K562 (cell line): ENCODE results near the gene SH3YL1.

DNA sequence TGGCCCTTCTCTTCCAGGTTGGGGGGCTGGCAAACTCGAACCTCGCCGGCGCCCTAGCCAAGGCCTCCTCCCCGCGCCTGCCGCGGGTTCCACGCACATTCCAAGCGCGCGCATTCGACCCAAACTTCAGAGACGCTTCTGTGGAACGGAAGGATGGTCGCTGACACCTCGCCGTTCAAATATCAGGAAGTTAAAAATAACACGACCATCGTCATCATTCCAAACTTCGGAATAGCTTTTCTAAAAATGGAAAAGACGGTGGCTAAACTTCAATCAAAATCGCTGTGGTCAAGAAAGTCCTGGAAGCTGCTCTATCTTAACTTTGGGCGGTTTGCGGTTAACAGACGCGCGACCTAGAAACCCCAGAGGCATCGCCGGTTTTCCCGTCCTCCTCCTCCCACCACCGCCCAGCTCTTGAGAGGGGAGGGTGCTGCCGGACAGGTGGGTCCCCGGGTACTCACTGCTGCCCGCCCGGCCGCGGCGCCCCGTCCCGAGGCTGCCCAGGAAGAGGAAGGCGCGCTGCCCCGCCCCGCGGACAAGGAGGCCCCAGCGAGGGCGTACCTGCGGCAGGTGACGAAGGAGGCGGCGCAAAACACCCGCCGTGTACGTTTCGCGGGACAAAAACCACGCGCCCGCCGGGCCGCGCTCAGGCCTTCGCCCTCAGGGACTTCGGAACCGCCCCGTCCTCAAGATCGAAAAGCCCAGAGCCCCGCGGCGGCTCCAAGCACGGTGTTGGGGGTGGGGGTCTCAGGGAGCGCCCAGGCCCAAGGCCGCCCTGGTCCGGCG lies at the start of gene SH3YL1:
Gene SH3YL1 (minus strand): TSS at position 510 of the 786 bp plus-strand sequence.
- RAMPAGE, long total RNA = no peak
- RRBS = 88% methylated on average over 7 of the region's 76 CpGs
PRO-cap:
- standard = no peak
- CoPRO, capped RNA only, 2 experiments = no peak in any of the 2 experiments
- CoPRO, capped and uncapped RNA, 2 experiments = no peak in any of the 2 experiments
- CoPRO, uncapped RNA only, 2 experiments = no peak in any of the 2 experiments
CAGE:
- cytosol, long polyA plus RNA = no peak
- long polyA plus RNA = no peak
- nucleolus, long total RNA = no peak
- nucleus, long polyA plus RNA = no peak

GRCh38 chr2:355918-356901 lies 68.3 kb upstream of the ALKAL2 start:
- RAMPAGE, long total RNA = no peak
- RRBS = no CpG with 5 or more reads among the region's 28 CpGs
PRO-cap:
- standard = no peak
- CoPRO, capped RNA only, 2 experiments = no peak in any of the 2 experiments
- CoPRO, capped and uncapped RNA, 2 experiments = no peak in any of the 2 experiments
- CoPRO, uncapped RNA only, 2 experiments = no peak in any of the 2 experiments
CAGE:
- cytosol, long polyA plus RNA = no peak
- long polyA plus RNA = no peak
- nucleolus, long total RNA = no peak
- nucleus, long polyA plus RNA = no peak

DNA sequence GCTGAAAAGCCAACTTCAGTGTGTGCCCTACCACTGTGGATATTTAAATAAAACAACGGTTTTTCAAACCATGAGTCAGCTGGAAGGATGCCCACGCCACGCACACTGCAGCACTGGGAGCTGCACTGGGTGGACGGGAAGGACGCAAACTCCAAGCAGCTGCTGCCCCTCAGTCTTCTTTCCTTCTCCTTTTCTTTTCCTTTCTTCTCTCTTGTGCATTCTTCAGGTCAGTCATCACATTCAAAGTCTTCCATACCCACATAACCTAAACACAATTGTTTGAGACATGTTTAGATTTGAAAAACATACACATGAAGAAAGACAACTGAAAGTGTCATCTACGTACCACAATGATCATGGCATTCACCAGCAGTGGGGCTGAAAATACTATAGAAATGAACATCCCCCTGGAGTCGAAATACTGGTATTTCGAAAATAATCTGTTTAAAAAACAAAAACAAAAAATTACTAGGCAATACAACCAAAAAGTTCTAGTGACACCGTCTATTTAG lies 7.7 kb downstream of the TMEM18 start:
- RAMPAGE, long total RNA = no peak
- RRBS = no CpG with 5 or more reads among the region's 9 CpGs
PRO-cap:
- standard = no peak
- CoPRO, capped RNA only, 2 experiments = no peak in any of the 2 experiments
- CoPRO, capped and uncapped RNA, 2 experiments = no peak in any of the 2 experiments
- CoPRO, uncapped RNA only, 2 experiments = no peak in any of the 2 experiments
CAGE:
- cytosol, long polyA plus RNA = no peak
- long polyA plus RNA = no peak
- nucleolus, long total RNA = no peak
- nucleus, long polyA plus RNA = no peak

DNA sequence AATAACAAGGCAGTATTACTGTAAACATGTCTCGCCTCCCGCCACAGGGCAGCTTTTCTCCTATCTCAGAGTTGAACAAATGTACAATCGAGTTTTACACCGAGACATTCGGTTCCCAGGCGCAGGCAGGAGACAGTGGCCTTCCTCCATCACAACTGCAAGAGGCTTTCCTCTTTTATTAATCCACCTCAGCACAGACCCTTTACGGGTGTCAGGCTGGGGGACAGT lies 25.6 kb upstream of the TMEM18 start:
- RAMPAGE, long total RNA = no peak
- RRBS = no CpG with 5 or more reads among the region's 7 CpGs
PRO-cap:
- standard = no peak
- CoPRO, capped RNA only, 2 experiments = no peak in any of the 2 experiments
- CoPRO, capped and uncapped RNA, 2 experiments = no peak in any of the 2 experiments
- CoPRO, uncapped RNA only, 2 experiments = no peak in any of the 2 experiments
CAGE:
- cytosol, long polyA plus RNA = no peak
- long polyA plus RNA = no peak
- nucleolus, long total RNA = no peak
- nucleus, long polyA plus RNA = no peak

DNA sequence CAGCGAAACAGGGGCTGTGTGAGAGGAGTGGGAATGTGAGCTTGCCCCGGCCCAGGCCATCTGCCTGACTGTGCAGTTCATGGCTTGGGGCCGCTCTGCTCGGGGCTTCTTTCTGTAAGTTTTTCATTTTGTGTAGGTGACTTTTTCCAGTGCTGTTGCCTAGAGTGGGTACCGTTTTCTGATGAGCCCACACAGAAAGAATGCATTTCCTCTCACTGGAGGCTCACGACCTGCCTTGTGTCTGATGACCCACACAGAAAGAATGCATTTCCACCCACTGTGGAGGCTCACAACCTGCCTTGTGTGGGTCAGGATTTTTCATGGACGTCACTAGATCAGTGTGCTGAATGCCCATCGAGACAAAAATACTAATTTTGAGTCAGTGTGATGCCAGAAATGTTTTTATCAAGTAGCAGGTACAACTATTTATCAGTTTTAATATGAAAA lies 104.6 kb downstream of the SNTG2 start:
- RAMPAGE, long total RNA = no peak
- RRBS = no CpG with 5 or more reads among the region's 8 CpGs
PRO-cap:
- standard = no peak
- CoPRO, capped RNA only, 2 experiments = no peak in any of the 2 experiments
- CoPRO, capped and uncapped RNA, 2 experiments = no peak in any of the 2 experiments
- CoPRO, uncapped RNA only, 2 experiments = no peak in any of the 2 experiments
CAGE:
- cytosol, long polyA plus RNA = no peak
- long polyA plus RNA = no peak
- nucleolus, long total RNA = no peak
- nucleus, long polyA plus RNA = no peak

DNA sequence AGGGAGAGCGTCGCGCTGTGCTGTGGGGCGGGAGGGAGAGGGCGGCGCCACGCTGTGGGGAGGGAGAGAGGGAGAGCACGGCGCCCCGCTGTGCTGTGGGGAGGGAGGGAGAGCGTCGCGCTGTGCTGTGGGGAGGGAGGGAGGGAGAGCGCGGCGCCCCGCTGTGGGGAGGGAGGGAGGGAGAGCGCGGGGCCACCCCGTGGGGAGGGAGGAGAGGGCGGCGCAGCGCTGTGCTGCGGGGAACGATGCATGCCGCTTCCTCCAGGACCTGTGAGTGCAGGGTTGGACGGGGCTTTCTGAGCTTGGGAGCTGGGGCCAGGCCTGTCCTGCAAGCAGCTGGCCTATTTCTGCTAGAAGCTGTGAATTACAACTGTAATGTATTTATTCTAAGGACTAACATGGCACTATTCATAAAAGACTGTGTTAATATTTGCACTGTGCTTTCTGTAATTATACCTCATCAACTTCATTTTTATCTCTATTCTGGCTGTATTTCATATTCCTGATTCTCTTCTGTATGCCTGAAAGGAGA lies 106.2 kb downstream of the SNTG2 start:
- RAMPAGE, long total RNA = no peak
- RRBS = no CpG with 5 or more reads among the region's 27 CpGs
PRO-cap:
- standard = no peak
- CoPRO, capped RNA only, 2 experiments = no peak in any of the 2 experiments
- CoPRO, capped and uncapped RNA, 2 experiments = no peak in any of the 2 experiments
- CoPRO, uncapped RNA only, 2 experiments = no peak in any of the 2 experiments
CAGE:
- cytosol, long polyA plus RNA = no peak
- long polyA plus RNA = no peak
- nucleolus, long total RNA = no peak
- nucleus, long polyA plus RNA = no peak

GRCh38 chr2:1227293-1227624 lies 186.0 kb upstream of the TPO start:
- RAMPAGE, long total RNA = no peak
- RRBS = no CpG with 5 or more reads among the region's 14 CpGs
PRO-cap:
- standard = no peak
- CoPRO, capped RNA only, 2 experiments = no peak in any of the 2 experiments
- CoPRO, capped and uncapped RNA, 2 experiments = no peak in any of the 2 experiments
- CoPRO, uncapped RNA only, 2 experiments = no peak in any of the 2 experiments
CAGE:
- cytosol, long polyA plus RNA = no peak
- long polyA plus RNA = no peak
- nucleolus, long total RNA = no peak
- nucleus, long polyA plus RNA = no peak

DNA sequence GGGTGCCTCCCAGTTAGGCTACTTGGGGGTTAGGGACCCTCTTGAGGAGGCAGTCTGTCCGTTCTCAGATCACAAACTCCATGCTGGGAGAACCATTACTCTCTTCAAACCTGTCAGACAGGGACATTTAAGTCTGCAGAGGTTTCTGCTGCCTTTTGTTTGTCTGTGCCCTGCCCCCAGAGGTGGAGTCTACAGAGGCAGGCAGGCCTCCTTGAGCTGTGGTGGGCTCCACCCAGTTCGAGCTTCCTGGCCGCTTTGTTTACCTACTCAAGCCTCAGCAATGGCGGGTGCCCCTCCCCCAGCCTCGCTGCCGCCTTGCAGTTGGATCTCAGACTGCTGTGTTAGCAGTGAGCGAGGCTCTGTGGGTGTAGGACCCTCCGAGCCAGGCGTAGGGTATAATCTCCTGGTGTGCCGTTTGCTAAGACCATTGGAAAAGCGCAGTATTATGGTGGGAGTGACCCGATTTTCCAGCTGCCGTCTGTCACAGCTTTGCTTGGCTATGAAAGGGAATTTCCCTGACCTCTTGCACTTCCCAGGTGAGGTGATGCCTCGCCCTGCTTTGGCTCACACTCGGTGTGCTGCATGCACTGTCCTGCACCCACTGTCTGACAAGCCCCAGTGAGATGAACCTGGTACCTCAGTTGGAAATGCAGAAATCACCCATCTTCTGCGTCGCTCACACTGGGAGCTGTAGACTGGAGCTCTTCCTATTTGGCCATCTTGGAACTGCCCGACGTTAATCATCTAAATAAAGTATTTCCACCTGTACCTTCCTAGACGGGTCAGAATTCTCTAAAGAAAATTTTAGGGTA lies 24.9 kb upstream of the TPO start:
- RAMPAGE, long total RNA = no peak
- RRBS = no CpG with 5 or more reads among the region's 20 CpGs
PRO-cap:
- standard = no peak
- CoPRO, capped RNA only, 2 experiments = no peak in any of the 2 experiments
- CoPRO, capped and uncapped RNA, 2 experiments = no peak in any of the 2 experiments
- CoPRO, uncapped RNA only, 2 experiments = no peak in any of the 2 experiments
CAGE:
- cytosol, long polyA plus RNA = no peak
- long polyA plus RNA = no peak
- nucleolus, long total RNA = no peak
- nucleus, long polyA plus RNA = no peak

GRCh38 chr2:1504318-1504851 lies 91.1 kb downstream of the TPO start:
- RAMPAGE, long total RNA = no peak
- RRBS = no CpG with 5 or more reads among the region's 13 CpGs
PRO-cap:
- standard = no peak
- CoPRO, capped RNA only, 2 experiments = no peak in any of the 2 experiments
- CoPRO, capped and uncapped RNA, 2 experiments = no peak in any of the 2 experiments
- CoPRO, uncapped RNA only, 2 experiments = no peak in any of the 2 experiments
CAGE:
- cytosol, long polyA plus RNA = no peak
- long polyA plus RNA = no peak
- nucleolus, long total RNA = no peak
- nucleus, long polyA plus RNA = no peak

- RAMPAGE, long total RNA = no peak
- RRBS = 3% methylated on average over 2 of the region's 16 CpGs
PRO-cap:
- standard = no peak
- CoPRO, capped RNA only, 2 experiments = no peak in any of the 2 experiments
- CoPRO, capped and uncapped RNA, 2 experiments = no peak in any of the 2 experiments
- CoPRO, uncapped RNA only, 2 experiments = no peak in any of the 2 experiments
CAGE:
- cytosol, long polyA plus RNA = no peak
- long polyA plus RNA = no peak
- nucleolus, long total RNA = no peak
- nucleus, long polyA plus RNA = no peak
These were observed 143.4 kb downstream of the PXDN start for GRCh38 chr2:1600767-1601408.

DNA sequence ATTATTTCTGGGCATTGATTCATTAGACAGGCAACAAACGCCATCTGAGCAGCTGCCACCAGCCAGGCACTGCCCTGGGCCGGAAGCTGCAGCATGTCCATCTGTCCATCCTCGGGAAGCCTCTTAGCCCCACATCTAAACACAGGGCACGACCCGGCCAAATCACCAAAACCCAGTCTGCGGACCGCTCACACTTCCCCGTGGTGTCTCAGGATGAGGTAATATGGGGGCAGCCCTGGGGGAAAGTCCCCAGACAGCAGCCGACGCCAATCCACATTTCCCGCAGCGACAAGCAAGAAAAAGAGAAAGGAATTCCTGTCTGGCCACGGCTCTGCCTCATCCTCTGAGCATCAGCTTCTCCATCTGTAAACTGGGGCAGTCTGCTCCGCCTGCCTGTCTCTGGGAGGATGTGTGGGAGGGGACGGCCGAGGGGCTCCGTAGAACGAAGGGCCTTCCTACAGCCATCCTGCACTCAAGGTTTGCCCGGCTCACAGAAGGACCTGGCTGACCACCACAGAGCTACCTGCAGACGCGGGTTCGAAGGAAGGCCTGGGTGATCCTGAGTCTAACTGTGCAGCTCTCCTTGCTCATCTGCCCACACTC lies 138.6 kb downstream of the PXDN start:
- RAMPAGE, long total RNA = no peak
- RRBS = 4% methylated on average over 6 of the region's 22 CpGs
PRO-cap:
- standard = no peak
- CoPRO, capped RNA only, 2 experiments = no peak in any of the 2 experiments
- CoPRO, capped and uncapped RNA, 2 experiments = no peak in any of the 2 experiments
- CoPRO, uncapped RNA only, 2 experiments = no peak in any of the 2 experiments
CAGE:
- cytosol, long polyA plus RNA = no peak
- long polyA plus RNA = no peak
- nucleolus, long total RNA = no peak
- nucleus, long polyA plus RNA = no peak

DNA sequence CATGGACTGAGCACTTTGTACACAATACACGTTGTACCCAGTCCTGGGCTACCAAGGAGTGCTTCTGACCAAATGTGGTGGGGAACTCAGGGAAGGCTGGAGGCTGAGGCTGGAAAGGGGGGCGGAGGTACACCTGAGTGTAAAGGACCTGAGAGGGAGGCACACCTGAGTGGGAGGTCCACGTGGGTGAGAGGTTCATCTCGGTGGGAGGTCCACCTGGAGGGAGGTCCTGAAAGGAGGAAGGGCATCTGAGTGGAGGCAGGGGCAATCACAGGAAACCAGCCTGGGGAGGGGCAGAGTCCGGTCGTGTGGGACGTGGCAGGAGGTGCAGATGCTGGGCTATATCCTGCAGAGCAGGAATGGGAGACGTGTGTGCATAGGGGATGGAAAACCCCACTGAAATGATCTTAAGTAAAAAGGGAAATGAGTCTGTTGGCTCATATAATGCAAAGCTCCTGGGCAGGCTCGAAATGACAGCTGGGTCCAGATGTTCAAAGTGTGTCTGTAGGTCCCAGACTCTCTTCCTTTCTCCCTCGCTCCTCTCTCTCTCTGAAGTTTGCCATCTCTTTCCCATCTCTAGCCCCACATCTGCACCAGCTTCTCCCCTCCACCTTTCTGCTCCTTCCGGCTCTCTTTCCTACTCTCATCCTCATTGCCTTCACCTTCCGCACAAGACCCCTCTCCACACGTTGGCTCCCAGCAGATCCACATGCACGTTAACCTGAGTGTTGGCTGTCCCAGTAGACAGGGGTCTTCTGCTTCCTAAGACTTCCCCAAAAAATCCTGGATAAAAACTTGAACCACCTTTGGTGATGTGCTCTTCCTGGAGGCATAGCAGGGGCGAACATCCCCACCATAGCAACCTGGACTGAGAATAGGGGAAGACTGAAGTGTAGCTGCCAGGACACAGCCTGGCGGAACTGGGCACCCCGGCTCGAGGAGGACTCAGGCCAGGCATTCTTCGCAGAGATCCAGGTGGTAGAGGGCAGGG lies 137.6 kb downstream of the PXDN start:
- RAMPAGE, long total RNA = no peak
- RRBS = no CpG with 5 or more reads among the region's 19 CpGs
PRO-cap:
- standard = no peak
- CoPRO, capped RNA only, 2 experiments = no peak in any of the 2 experiments
- CoPRO, capped and uncapped RNA, 2 experiments = no peak in any of the 2 experiments
- CoPRO, uncapped RNA only, 2 experiments = no peak in any of the 2 experiments
CAGE:
- cytosol, long polyA plus RNA = no peak
- long polyA plus RNA = no peak
- nucleolus, long total RNA = no peak
- nucleus, long polyA plus RNA = no peak

DNA sequence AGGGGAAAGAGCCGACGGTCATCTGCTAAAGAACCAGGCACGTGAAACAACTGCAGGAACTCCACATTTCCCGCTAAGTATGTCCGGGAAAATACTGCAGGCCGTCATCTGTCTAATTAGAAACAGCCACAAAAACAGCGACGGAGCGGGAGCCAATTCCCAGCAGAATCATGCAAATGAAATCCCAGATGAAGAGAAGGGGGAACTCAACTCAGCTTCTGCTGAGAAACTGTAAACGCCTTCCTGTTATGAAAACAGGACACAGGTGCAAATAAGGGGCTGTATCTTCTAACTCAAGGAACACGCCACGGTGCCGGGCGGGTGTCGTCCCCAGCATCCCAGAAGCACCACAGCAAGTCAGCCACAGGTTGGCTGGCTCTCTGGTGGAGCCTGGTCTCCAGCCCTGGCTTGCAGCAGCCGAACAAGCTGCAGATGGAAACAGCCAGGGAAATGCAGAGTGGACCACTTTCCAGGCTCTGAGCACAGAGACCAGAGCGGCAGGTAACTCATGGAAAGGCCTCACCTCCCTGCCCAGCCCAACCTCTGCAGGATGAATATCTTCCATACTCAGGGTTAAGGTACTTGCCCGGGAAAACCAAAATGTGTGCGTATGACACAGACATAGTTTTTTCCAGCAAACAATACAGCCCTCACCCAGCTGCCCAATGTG lies 28.9 kb downstream of the PXDN start:
- RAMPAGE, long total RNA = no peak
- RRBS = no CpG with 5 or more reads among the region's 19 CpGs
PRO-cap:
- standard = no peak
- CoPRO, capped RNA only, 2 experiments = no peak in any of the 2 experiments
- CoPRO, capped and uncapped RNA, 2 experiments = no peak in any of the 2 experiments
- CoPRO, uncapped RNA only, 2 experiments = no peak in any of the 2 experiments
CAGE:
- cytosol, long polyA plus RNA = no peak
- long polyA plus RNA = no peak
- nucleolus, long total RNA = no peak
- nucleus, long polyA plus RNA = no peak

- RAMPAGE, long total RNA = no peak
- RRBS = no CpG with 5 or more reads among the region's 12 CpGs
PRO-cap:
- standard = no peak
- CoPRO, capped RNA only, 2 experiments = no peak in any of the 2 experiments
- CoPRO, capped and uncapped RNA, 2 experiments = no peak in any of the 2 experiments
- CoPRO, uncapped RNA only, 2 experiments = no peak in any of the 2 experiments
CAGE:
- cytosol, long polyA plus RNA = no peak
- long polyA plus RNA = no peak
- nucleolus, long total RNA = no peak
- nucleus, long polyA plus RNA = no peak
These were observed 27.1 kb downstream of the PXDN start for GRCh38 chr2:1717059-1717780.

DNA sequence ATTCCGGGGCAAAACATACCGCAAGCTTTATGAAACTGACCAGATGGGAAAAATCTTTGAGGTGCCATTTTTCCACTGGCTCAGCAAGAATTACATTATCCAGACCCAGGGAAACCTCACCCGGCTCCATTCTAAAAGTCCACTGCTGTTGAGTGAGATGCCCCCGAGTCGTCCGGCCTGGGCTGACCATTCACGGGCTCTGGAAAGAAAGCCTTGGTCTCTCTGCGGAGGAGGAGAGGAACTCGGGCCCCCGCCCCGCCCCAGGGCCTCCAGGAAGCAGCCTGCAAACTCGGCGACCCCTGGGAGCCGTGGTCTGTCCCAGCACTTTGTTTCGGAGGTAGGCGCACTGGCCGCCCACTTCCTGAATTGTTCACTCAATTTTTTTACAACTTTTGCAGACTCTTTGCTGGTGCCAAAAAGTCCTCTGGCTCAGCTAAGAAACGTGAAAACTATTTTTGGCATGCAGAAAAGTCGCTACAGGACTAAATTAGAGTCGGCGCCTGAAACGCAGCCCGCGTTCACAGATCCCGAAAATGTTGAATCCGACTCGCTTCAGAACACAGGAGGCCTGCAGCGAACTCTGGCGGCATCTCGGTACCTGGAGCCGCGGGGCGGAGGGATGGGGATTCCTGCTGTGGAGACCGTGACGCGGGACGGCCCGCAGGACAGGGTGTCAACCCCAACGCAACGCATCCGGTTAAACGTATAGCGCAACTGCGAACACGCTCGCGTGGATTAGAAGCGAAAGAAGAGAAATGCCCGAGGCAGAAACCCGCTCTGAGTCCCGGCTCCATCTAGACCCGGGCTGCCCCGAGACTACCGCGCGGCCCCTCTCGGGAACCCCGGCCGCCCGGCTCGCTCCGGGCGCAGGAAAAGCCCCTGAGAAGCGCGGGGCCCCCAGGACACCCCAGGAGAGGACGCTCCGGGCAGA lies 1.5 kb downstream of the PXDN start:
- RAMPAGE, long total RNA = no peak
- RRBS = 42% methylated on average over 22 of the region's 67 CpGs
PRO-cap:
- standard = no peak
- CoPRO, capped RNA only, 2 experiments = no peak in any of the 2 experiments
- CoPRO, capped and uncapped RNA, 2 experiments = no peak in any of the 2 experiments
- CoPRO, uncapped RNA only, 2 experiments = no peak in any of the 2 experiments
CAGE:
- cytosol, long polyA plus RNA = no peak
- long polyA plus RNA = no peak
- nucleolus, long total RNA = no peak
- nucleus, long polyA plus RNA = no peak

GRCh38 chr2:1828443-1829084 lies 84.2 kb upstream of the PXDN start:
- RAMPAGE, long total RNA = no peak
- RRBS = no CpG with 5 or more reads among the region's 6 CpGs
PRO-cap:
- standard = no peak
- CoPRO, capped RNA only, 2 experiments = no peak in any of the 2 experiments
- CoPRO, capped and uncapped RNA, 2 experiments = no peak in any of the 2 experiments
- CoPRO, uncapped RNA only, 2 experiments = no peak in any of the 2 experiments
CAGE:
- cytosol, long polyA plus RNA = no peak
- long polyA plus RNA = no peak
- nucleolus, long total RNA = no peak
- nucleus, long polyA plus RNA = no peak

DNA sequence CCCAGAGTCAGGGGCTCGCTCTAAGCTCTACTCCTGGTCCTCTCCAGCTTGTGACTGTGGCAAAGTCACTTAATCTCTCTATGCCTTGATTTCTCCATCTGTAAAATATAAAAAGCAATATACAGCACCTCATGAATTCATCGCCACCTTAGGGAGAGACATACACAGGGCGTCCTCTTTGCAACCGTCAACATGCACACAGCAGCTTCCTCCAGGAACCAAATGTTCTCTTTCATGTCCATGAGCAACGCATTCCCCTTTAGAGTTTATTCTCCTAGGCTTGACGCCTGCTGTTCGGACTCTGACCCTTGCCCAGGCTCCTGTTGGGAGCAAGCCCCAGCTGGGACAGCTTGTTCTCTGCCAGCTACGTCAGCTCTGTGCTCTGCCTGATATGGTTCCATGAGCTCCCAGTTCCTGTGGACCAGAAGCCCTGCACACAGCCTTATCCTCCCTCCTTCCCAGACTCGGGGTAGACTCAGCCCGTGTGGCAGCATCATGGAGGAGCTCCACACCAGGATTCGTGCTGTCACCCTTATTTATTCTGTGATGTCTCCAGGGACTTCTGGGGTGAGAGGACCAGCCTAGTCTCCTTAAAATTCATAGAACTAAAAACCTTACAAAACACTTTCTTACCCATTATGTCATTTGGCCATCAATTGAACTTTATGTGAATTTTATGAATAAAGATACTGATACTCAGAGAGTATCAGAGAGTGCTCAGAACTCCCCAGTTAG lies 253.1 kb upstream of the PXDN start:
- RAMPAGE, long total RNA = no peak
- RRBS = no CpG with 5 or more reads among the region's 11 CpGs
PRO-cap:
- standard = no peak
- CoPRO, capped RNA only, 2 experiments = no peak in any of the 2 experiments
- CoPRO, capped and uncapped RNA, 2 experiments = no peak in any of the 2 experiments
- CoPRO, uncapped RNA only, 2 experiments = no peak in any of the 2 experiments
CAGE:
- cytosol, long polyA plus RNA = no peak
- long polyA plus RNA = no peak
- nucleolus, long total RNA = no peak
- nucleus, long polyA plus RNA = no peak

DNA sequence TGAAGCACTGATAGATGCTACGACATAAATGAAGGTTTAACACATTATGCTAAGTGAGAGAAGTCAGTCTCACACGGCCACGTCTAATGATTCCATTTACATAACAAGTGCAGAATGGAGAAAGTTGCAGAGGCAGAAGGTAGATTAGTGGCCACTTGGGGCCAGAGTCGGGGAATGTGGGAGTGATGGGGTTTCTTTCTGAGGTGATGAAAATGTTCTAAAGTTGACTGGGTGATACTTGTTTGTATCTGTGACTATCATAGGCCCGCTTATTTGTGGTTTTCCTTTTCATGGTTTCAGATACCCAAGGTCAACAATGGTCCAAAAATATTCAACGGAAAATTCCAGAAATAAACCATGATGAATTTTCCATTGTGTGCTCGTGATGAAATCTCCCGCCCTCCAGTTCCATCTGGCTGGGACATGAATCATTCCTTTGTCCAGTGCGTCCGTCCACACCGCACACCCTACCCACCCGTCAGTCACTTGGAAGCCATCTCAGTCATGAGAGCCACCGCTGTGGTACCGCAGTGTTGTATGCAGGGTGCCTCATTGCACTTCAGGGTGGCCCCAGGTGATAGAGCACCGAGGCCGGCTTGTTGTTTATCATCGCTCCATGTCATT lies 268.1 kb upstream of the PXDN start:
- RAMPAGE, long total RNA = no peak
- RRBS = no CpG with 5 or more reads among the region's 17 CpGs
PRO-cap:
- standard = no peak
- CoPRO, capped RNA only, 2 experiments = no peak in any of the 2 experiments
- CoPRO, capped and uncapped RNA, 2 experiments = no peak in any of the 2 experiments
- CoPRO, uncapped RNA only, 2 experiments = no peak in any of the 2 experiments
CAGE:
- cytosol, long polyA plus RNA = no peak
- long polyA plus RNA = no peak
- nucleolus, long total RNA = no peak
- nucleus, long polyA plus RNA = no peak